Vermiform appendix (tissue), 1 donor: ENCODE results near the gene ICOS.

DNA sequence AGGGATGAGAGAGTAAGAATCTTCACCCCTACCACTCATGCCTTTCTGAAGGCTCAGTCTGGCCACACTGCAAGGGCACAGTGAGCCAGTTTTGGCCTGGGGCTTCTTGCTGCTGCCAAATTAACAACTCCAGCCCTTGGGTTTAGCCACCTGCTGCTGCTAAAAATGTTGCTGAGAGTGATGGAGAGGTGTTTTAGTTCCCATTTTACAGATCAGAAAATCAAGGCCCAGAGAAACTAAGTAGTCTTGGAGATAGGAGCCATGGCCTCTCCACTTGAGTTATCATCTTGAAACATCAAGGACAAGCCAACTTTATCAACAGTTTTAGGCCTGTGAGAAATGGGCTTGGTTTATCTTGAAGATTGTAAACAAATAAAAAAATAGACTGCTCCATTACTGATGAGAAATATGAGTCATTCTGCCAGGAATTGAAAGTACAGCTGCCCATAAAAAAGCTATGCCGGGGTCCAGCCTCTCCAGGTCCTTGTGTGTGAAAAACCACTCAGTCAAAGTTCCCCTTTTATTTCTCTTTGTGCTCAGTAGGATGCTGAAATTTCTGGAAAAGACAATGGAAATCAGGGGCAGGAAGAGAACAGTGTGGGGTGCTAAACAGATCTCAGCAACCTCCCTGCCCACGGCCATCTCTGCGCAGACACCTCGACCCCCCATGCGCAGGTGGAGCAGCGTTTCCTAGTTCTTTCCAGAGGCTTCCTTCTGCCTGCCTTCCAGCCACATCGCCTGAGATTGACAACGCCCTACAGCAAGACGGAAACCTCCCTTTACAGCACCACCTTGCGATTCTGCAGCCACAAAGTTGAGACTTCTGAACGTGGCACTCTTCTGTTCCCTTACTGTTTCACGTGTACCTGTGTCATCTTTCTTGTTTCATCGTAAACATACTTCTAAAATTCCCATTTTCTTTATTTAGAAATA, 31.7 kb upstream of the CASP8 start:
- PRO-cap = no peak

DNA sequence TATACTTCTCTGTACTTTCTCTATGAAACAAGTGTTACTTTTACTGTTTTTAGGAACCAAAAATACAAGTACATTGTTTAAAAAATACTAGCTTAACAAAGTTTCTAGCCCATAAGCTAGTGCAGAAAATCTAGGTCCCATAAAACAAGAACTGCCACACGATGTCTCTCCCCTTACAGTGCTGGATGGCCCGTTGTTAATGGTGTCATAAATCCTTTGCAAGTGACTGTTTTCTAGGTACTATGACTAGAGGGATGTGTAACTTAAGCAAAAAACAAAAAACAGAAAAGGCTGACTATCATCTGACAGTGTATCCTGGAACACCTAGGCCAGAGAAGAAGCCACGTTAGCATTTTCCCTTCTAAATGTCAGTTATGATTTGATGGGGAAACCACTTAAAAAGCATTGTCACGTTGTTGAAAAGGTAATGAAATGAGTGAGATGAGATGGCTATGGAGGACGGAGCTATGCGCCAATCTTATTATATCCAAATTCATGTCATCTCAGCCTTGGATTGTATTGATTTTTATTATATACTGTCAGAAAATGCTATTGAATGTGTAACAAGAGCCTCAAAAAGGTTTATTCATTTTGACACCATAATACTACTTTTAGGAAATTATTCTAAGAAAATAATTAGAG, 2.4 kb downstream of the CASP8 start:
- PRO-cap = bidirectional peak, plus-strand start at position 427 of the sequence, minus-strand start at position 244 of the sequence

DNA sequence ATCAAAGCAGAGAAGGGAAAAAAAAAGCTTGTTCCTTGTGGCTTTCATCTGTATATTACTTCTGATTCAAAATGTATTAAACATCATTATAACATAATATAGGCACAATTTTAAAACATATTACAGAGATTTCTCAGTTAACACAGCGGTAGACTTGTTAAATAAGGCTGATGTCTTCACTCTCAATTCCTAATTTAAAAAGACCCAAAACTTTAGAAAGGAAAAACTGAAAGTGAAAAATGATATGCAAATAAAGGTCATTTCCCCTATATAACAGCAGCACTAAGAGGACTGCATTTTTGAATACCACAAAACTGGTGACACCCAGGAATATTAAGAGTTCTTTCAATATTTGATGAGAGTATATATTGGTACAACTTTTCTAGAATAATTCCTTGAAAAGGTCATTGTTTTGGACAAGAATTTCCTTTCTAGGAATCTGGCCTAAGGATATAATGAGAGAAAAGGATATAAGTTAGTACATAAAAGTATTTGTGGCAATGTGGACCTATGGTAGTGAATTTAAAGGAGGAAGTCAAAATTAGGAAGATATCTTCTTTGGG, 46.1 kb downstream of the C2CD6 start:
- PRO-cap = no peak

DNA sequence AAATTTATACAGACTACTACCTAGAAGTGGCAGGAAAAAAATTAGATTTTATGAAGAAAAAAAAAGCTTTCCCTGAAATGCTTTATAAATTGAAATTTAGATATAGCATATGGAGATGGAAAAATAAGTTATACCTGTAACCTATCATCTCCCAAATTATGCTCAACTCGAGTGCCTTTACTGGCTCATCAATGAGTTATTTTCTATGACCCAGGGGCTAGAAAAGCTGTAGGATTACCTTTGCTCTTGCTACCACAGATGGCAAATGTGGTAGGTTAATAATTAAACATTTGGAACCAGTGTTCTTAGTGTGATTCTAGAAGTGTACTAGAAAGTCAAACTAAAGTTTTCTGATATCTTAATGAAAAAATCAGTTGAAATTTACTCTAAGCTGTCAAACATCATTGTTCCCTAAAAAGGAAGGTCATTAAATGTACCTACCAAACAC, 22.5 kb downstream of the ALS2 start:
- PRO-cap = no peak

DNA sequence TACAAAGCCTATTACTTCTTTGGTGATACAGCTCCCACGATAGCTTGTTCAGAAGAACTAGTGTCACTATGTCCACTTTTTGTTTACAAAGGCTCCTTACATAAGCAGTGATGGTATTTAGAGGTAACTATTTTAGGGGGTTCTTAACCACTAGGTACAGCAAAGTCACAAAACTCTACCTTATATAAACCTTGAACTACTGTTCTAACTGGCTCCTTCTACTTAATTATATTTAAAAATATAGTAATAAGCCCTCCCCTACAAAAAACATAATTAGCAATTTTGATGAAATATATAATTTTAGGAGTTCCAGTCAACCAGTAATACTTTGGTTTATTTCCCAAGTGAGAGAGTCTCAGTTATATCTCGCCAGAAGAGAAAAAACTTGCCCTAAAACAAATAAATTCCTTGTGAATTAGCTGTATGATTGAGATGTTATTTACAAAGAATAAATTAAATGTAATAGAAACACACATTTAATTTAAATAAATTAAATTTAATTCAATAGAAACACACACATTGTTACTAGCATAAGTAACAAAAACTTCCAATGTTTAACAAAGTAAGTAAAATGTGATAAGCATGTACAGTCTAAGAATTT, 21.7 kb downstream of the ALS2 start:
- PRO-cap = no peak

GRCh38 chr2:201858679-201859342, 52.5 kb downstream of the CDK15 start:
- PRO-cap = no peak

- PRO-cap = no peak
Measured at GRCh38 chr2:202608564-202608810, 26.3 kb upstream of the FAM117B start.

DNA sequence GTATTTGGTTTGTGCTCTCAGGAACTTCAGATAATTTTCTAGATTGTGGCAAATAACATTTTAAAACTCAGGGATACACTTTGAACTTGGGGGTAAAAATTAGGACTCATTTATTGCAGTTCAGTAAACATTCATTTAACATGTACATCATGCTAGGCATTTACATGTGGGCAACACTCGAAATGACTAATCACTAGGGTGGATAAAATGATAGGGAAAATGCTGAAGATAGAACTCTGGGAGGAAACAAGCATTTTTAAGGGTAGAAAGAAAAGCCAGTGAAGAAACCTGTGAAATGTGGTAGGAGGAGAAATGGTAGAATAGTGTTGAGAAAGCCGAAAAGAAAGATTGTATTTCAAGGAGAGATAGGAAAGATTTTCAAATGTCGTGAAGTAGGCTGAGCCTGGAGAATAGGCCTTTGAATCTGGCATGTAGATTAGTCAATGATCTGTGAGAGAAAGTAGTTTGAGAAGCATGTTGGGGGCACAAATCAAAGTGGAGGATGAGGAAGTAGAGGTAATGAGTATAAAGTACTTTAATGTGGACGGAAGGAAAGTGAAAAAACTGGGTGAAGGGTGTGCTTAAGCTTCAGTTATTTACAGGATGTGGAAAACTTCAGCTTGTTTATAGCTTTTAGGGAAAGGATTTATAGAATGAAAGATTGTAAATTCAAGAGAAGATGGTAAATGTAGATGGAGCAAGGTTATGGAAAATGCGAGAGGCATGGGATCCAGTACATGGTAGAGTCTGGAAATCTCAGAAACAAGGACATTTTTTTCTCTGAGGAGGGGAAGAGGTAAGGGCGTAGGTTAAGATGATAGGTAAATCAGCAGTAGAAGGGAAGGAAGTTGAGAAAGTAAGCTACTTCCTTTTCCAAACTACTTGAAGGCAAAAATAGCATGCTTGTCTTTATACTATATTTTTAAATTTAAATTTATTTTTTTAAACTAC, 8.1 kb downstream of the FAM117B start:
- PRO-cap = unidirectional peak, minus-strand start at position 497 of the sequence

- PRO-cap = no peak
Measured at GRCh38 chr2:202724632-202725251, 90.0 kb downstream of the FAM117B start.

DNA sequence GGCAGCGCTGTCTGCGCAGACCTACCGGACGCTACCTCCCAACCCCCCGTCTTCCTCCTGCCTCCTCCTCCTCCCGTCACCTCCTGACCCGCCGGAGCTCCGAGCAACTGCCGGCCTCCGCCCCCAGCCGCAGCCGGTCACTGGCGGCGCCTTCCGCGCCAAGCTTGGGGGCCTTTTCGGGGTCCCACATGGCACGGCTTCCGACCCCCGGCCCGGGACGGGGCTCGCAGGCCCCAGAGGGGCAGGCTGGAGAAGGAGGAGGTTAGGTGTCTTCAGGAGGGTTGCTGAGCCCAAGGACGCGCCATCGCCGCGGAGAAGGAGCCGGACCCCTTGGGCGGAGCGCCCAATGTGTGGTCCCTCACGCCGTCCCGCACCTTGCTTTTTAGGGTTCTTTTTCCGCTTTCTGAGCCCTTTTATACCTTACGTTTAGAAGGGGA, 372 bp downstream of the CARF start:
- PRO-cap = unidirectional peak, minus-strand start at position 82 of the sequence

DNA sequence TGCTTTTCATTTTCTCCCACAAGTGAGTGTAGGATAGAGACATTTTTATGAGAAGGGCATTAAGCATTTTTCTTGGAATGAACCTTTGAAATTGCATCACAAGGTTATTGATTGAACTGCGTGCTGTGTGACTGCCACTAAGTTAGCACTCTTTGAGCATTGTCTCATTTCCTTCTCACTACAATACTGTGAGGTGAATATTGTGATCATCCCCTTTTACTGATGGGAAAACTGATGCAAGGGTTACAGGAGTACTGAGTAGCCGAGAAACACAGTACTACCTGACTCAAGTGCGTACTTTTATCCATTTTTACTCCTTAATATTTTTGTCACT, 2.0 kb downstream of the NBEAL1 start:
- PRO-cap = no peak

DNA sequence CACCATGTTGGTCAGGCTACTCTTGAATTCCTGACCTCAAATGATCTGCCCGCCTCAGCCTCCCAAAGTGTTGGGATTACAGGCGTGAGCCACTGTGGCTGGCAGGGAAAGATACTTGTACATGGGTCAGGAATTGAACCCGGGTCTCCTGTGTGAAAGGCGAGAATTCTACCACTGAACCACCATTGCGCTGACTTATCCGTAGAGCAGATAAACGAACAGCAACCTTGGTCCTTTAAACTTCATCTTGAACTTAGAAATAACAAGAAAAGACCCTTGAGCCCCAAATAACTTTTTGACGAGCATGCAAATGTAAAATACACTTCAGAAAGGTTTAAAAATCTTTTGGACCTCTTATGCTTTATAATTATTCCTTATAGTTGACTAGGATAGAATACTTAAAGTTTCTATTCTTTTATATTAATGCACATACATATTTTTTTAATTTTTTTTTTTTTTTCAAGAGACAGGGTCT, 36.1 kb downstream of the ABI2 start:
- PRO-cap = unidirectional peak, minus-strand start at position 183 of the sequence

DNA sequence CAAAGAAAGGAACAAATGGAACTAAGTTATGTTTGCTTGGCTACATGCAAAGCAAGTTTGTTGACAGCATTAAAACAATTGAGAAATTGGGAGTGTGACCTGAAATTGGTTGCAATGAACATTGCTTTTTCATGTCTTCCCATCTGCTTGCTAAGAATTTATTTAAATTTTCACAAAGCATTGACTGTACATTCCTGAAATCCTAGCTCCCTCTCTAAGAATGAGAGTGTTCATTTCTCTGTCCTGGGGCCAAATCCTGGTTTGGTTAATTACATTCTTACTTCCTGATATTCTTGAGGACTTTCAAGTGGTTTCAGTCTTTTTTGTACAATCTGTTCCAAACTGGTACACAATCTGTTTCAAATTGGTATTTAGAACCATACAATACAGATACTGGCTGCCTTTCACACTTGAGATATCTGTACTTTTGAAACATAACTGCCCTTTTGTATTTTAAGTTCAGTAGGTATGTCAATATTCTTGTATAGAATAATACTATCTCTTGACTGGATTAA, 1.1 kb upstream of the RAPH1 start:
- PRO-cap = no peak

GRCh38 chr2:203584774-203585324, 49.7 kb upstream of the RAPH1 start:
- PRO-cap = no peak

DNA sequence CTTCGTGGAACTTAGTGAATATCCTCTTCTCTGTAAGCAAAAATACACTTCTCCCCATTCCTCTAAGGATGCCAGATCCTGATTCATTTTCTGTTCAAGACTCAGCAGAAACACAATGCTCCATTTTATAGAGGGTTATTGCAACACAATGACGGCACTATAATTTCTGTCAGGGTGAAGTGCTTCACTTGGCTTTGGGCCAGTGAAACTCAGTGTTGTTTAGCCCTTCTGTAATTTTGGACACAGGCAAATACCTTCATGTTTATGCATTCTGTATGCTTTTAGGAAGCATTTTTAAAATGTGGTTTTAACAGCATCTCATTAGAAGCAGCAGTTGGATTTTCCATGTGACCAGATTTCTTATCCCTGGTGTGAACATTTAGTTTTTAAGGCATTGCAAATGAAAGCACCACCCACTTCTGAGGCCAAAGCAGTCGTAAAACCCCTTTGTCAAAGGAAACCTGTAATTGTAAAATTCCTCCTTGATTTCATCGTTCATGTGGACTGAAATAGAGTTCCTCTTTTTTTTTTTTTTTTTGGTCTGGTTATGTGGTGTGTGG, 56.5 kb upstream of the CD28 start:
- PRO-cap = no peak

DNA sequence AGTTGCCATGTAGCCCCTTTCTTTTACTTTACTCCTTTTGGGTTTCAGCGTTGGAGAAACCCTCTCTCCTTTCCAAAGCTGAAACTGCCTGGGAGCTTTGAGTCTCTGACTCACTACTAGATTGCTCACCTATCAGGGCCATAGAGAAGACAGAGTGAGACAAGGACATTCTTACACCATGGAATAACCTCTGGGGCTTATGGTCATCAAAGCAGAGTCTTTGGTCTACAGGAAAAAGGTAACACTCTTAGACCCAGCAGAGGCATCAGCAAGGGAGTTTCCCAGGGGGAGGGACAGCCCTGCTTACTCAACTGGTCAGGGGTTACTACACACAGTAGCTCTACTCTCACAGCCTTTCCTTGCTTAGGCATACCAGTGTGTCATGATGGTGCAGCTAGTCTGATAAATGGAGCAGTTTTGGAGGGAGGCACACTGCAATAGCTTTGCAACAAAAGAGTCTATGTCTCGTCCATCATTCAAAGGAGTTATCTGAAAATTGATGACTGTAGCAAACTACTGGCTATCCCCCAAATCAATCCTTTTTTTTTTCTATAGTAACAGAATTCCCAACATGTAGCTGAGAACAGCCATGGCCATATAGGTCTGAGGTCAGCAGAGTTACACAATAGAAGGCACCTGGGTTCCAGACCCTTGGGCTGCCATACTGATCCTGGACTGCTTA, 22.4 kb upstream of the CD28 start:
- PRO-cap = no peak

GRCh38 chr2:203705143-203705712, 1.2 kb upstream of the CD28 start:
- PRO-cap = unidirectional peak, plus-strand start at chr2:203705279

DNA sequence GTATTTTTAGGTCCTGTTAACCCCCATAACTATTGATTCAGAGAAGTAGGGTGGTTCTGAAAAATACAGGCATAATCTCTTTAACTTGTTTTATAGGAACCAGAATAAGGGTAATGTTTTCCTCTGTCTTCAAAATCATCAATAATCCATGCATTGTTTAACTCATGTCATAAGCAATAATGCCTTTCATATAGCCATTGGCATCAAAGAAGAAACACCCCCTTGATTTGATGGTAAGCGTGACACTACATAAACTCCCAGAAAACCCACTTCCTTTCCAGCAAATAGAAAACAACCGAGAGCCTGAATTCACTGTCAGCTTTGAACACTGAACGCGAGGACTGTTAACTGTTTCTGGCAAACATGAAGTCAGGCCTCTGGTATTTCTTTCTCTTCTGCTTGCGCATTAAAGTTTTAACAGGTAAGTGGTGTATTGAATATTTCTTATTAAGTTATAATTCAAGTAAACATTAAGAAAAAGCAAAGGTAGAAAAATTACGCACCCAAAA, at the start of gene ICOS:
TSS of gene ICOS (plus strand) at position 312 of the 509 bp plus-strand sequence.
- PRO-cap = bidirectional peak, plus-strand start at position 318 of the sequence, minus-strand start at position 143 of the sequence

GRCh38 chr2:204544859-204545157, 467 bp upstream of the PARD3B start:
- PRO-cap = bidirectional peak, plus-strand start at chr2:204545179, minus-strand start at chr2:204545086

- PRO-cap = bidirectional peak, plus-strand start at chr2:204546124, minus-strand start at chr2:204546091
Measured at GRCh38 chr2:204545564-204546298, 456 bp downstream of the PARD3B start.